ENCODE measurements around a stretch of chr22.

DNA sequence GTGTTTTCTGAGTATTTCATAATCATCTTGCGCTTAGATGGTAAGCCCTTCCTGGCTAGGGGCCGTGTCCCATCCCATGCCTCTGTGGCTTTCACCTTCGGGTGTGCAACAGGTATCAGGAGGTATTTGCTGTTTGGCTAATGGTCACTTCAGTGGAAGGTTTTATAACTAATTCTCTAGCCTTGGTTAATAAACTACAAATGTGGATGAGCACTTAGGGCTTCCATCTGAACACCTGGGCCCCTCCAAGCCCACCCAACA is 4.1 kb downstream of the UPB1 start:
- PRO-cap, 3 experiments: no peak in any of the 3 experiments
- RRBS: no CpG with 5 or more reads among the region's 3 CpGs

DNA sequence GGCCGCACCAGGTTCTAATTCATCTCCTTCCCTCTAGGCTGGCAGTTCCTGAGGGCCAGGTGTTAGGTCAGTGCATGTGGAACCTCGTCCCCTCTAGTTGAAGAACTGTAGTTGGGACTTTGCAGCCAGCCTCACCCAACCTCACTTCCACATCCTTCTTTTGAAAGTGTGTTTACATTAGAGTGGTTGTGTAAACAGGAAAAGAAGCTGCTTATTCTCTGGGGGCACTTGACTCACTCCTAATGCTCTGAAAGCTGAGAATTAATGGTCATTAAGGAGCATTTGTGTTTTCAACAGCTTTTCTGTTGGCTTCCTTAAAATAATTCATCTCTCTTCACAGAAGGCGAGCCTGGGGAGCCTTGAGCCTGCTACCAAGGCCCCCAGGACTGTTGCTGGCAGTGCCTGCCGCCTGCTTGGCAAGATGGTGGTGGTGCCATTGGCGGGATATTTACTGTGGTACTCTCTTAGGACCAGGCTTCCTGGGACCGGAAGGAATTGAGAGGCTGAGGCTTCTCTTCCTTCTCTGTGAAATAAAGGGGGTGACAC is 11.9 kb downstream of the UPB1 start:
- PRO-cap, 3 experiments: no peak in any of the 3 experiments
- RRBS: no CpG with 5 or more reads among the region's 6 CpGs

- PRO-cap, 3 experiments: no peak in any of the 3 experiments
- RRBS: no CpG with 5 or more reads among the region's 12 CpGs
Measured at GRCh38 chr22:24540443-24541671, 14.1 kb downstream of the GUCD1 start.

- PRO-cap, 3 experiments: no peak in any of the 3 experiments
- RRBS: no CpG with 5 or more reads among the region's 8 CpGs
Measured at GRCh38 chr22:24578021-24579122, 14.5 kb downstream of the LRRC75B start.

DNA sequence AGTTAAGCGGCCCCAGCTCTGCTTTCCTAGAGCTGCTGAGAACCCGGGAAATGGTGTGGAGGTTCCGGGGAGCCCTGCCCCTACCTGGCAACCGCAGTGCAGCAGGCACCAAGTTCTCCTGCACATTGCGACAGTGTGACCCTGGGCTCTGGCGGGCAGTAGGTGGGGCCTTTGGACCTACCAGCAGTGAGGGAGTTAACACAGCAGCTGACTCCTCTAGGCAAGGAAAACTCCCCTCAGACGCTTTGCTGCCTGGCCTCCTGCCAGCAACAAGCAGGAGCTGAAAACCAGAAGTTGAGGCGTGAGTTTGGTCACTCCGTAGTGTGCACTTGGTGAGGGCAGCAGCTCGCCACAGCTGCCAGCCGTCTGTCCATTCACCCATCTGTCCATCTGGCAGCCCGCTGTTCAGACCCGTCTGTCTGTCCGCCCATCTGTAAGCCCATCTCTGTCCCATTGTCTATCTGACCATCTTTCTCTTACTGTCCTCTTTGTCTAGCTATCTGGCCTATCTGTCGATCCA is 29.7 kb downstream of the GGT1 start:
- PRO-cap, 3 experiments: no peak in any of the 3 experiments
- RRBS: no CpG with 5 or more reads among the region's 15 CpGs

GRCh38 chr22:24695016-24695668 is 79.4 kb downstream of the PIWIL3 start:
- PRO-cap, 3 experiments: no peak in any of the 3 experiments
- RRBS: no CpG with 5 or more reads among the region's 14 CpGs

- PRO-cap, 3 experiments: no peak in any of the 3 experiments
- RRBS: no CpG with 5 or more reads among the region's 12 CpGs
Measured at GRCh38 chr22:24965913-24966849, 13.7 kb downstream of the KIAA1671 start.

DNA sequence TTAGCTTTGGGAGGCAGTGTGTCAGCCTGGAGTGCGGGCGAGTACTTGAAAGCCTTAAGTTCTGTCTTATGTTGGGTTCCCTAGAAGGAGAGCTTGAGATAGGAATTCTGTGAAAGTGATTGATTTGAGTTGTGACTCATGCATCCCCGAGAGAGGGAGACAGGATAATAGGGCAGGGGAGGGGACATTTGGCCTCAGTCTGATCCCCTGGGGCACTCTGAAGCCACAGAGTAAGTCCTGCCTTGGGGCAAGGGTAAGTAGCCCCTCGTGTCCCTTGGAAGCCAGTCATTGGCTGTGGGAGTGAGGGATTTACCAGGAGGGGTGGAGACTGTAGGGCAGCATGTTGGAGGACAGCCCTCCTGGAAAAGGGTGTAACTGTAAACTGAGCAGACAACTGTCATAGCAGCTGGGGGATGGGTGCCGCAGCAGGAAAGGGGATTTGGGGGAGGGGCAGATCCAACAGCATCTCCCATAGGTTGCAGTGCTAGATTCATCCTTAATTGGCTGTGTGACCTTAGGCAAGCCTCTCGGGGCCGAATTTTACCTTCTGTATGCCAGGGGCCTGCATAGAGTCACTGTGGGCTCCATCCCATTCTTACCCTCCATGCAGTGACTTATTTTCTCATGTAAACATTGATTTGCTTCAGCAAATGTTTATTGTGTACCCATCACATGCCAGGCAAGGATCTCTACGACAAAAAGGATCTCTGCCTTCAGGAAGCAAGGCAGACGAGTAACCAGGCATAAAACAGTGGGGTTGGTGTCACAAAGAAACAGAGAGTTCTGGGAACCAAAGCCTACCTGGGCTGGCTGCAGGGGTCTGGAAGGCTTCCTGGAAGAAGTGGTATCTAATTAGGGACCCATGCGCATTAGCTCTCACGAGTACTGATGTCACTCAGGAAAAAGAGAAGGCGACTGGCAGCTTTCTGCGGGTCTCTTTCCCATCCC is 44.2 kb downstream of the KIAA1671 start:
- PRO-cap, 3 experiments: no peak in any of the 3 experiments
- RRBS: no CpG with 5 or more reads among the region's 13 CpGs

DNA sequence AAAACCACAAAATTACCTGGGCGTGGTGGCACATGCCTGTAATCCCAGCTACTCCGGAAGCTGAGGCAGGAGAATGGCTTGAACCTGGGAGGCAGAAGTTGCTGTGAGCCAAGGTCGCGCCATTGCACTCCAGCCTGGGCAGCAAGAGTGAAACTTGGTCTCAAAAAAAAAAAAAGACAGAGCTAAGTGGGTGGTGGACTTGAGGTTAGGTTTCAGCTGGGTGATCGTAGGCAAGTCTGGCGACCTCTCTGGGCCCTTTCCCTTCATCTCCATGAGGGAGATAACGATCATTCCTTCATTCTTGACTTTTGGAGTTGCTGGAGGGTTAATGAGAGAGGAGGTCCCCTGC is 74.0 kb downstream of the KIAA1671 start:
- PRO-cap, 3 experiments: no peak in any of the 3 experiments
- RRBS: no CpG with 5 or more reads among the region's 7 CpGs

- PRO-cap, 3 experiments: no peak in any of the 3 experiments
- RRBS: no CpG with 5 or more reads among the region's 12 CpGs
Measured at GRCh38 chr22:25086480-25087084, 113.1 kb upstream of the CRYBB3 start.

- PRO-cap, 3 experiments: peak in 1 of 3 experiments; most common minus-strand start chr22:25096479 (in 1)
- RRBS: no CpG with 5 or more reads among the region's 9 CpGs
Measured at GRCh38 chr22:25096385-25096727, 103.3 kb upstream of the CRYBB3 start.

DNA sequence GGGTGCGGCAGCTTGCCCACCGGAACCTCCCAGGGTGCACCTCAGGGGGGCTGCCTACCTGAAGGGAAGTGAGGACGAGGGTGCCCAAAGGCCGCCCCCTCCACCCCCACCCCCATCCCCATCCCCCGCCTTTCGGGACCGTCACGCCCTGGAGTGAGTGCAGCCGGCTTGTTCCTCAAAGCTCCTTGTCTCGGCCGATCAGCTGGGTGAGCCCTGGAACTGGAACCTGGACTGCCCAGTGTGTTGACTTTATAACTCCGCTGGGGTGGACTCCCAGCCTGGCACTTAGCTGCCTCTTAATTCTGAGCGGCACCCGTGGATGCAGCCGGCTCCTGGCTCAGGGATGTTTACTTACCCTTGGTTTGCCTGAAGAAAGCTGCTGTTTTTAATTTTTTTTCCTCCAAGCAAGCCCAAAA is 88.0 kb upstream of the CRYBB3 start:
- PRO-cap, 3 experiments: peak in 3 of 3 experiments; most common plus-strand start position 178 of the sequence (in 2); most common minus-strand start position 192 of the sequence (in 3)
- RRBS: 7% methylated on average over 2 of the region's 15 CpGs

DNA sequence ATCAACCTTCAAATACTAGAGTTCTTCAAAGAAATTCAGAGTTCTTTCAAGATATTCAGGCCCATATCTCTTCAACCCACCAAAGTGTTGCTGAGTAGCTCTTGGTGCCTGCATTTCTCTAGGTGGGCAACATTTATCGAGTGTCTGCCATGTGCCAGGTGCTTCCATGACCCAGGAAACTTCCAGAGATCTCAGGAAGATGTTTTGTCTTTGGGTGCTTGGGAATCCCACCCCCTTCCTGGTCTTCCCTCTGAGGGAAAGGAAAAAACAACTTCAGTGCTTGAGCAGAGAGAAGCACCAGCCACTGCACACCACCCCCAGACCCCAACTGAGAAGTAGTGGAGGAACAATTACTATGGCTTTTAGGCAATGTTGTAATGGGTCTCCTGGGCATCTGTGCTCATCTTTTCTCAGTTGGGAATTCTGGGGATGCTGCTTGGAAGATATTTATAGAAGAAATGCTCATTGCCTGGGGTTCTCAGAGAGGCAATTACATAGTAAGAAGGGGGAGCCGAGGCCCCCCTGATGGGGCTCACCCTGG is 60.9 kb upstream of the CRYBB3 start:
- PRO-cap, 3 experiments: no peak in any of the 3 experiments
- RRBS: no CpG with 5 or more reads among the region's 2 CpGs

DNA sequence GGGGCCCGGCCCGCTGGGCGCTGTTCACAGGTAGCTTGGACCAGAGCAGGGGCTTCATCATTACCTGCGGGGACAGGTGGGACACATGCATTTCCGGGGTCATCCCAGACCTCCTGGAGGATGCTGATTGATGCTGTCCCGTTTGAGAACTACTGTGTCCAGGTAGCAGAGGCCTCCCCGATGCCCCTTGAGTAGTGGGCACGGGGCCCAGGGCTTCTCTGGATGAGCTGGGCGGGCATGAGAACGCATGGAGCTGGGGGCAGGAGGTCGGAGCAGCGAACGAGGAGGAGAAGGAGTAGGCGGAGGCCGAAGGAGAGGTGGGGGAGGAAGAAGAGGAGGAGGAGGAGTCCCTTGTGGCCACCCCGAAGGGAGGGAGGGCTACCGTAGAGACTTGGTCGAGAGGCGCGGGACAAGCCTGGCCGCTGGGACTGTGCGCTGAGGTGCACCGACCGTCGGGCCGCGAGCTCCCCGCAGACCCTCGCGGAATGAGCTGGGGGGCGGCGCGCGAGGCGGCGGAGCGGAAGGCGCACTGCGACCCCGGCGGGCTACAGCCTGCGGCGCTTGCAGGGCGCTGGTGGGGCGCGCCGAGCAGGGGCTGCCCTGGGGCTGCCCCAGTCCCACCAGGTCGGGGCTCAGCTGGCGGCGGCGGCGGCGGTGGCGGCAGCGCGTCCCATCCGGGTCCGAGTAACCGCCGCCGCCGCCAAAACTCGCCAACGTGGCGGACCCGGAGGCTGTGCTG is 63.0 kb downstream of the CRYBB2 start:
- PRO-cap, 3 experiments: peak in 1 of 3 experiments; most common plus-strand start position 637 of the sequence (in 1)
- RRBS: 3% methylated on average over 13 of the region's 66 CpGs

DNA sequence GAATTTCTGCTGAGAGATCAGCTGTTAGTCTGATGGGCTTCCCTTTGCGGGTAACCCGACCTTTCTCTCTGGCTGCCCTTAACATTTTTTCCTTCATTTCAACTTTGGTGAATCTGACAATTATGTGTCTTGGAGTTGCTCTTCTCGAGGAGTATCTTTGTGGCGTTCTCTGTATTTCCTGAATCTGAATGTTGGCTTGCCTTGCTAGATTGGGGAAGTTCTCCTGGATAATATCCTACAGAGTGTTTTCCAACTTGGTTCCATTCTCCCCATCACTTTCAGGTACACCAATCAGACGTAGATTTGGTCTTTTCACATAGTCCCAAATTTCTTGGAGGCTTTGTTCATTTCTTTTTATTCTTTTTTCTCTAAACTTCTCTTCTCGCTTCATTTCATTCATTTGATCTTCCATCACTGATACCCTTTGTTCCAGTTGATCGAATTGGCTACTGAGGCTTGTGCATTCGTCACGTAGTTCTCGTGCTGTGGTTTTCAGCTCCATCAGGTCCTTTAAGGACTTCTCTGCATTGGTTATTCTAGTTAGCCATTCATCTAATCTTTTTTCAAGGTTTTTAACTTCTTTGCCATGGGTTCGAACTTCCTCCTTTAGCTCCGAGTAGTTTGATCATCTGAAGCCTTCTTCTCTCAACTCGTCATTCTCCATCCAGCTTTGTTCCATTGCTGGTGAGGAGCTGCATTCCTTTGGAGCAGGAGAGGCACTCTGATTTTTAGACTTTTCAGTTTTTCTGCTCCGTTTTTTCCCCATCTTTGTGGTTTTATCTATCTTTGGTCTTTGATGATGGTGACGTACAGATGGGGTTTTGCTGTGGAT is 124.0 kb downstream of the CRYBB2 start:
- PRO-cap, 3 experiments: no peak in any of the 3 experiments
- RRBS: no CpG with 5 or more reads among the region's 15 CpGs

DNA sequence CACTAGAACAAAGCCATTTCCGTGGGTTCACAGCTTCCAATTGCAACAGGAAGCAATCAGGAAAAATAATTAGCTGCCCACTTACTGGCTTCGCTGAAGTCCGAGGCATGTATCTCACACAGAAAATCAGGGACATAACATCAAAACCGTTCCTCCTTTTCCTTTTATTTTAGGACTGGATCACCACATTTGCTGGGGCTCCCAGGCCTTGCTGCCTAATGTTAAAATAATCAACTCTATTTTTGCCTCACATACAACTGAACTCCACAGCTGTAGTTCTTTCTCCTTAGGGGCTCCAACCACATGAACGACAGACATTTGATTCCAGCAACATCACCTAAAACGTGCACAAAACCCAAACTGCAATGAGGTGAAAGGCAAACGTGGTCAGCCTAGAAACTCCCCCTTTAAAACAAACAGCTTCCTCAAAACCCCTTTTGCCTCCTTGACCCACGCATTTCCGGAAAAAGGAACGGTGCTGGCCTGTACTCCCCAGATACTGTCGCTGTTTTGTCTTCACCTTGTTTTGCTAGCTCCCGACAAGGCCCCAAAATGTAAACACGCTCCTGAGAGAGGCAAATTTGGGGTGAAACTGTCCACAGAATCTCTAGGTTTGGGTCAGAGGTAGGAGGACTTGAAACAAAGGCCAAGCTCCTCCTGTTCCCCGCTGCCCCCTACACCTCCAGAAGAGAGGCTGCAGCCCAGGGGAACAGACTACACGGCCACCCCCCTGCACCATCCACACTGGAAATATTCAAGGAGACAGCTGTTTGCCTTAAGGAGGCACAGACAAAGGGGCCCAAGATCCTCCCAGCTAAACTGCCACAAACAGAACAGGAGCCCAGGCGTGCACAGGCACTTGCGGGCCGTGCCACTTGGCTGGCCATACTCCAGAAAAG is 160.8 kb upstream of the GRK3 start:
- PRO-cap, 3 experiments: no peak in any of the 3 experiments
- RRBS: no CpG with 5 or more reads among the region's 18 CpGs

DNA sequence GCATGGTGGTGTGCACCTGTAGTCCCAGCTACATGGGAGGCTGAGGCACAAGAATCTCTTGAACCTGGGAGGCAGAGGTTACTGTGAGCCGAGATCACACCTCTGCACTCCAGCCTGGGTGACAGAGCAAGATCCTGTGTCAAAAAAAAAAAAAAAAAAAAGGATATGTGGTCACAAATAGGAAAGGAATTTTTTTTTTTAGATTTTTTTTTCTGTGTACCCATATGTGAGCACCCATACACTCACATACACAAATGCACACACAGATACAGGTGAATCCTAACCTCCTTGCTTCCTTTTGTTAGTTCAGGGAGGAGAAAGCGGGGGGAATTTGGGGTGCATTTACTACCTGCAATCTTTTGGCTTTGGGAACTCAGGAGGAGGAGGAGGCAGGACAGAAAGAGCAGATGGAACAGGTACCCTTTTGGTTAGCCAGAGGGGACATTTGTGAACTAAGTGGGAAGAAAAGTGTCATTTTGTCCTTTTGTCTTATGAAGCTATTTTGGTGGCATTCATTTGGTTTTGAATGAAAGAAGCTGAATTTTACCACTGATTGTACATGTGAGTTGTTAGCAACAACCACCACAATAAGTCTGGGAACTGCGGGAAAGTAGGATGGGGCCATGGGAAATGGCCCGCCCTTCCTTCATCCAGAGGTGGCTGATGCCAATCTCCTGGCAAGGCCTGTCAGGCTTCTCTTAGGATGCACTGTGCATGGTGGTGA is 92.9 kb upstream of the GRK3 start:
- PRO-cap, 3 experiments: no peak in any of the 3 experiments
- RRBS: no CpG with 5 or more reads among the region's 4 CpGs

DNA sequence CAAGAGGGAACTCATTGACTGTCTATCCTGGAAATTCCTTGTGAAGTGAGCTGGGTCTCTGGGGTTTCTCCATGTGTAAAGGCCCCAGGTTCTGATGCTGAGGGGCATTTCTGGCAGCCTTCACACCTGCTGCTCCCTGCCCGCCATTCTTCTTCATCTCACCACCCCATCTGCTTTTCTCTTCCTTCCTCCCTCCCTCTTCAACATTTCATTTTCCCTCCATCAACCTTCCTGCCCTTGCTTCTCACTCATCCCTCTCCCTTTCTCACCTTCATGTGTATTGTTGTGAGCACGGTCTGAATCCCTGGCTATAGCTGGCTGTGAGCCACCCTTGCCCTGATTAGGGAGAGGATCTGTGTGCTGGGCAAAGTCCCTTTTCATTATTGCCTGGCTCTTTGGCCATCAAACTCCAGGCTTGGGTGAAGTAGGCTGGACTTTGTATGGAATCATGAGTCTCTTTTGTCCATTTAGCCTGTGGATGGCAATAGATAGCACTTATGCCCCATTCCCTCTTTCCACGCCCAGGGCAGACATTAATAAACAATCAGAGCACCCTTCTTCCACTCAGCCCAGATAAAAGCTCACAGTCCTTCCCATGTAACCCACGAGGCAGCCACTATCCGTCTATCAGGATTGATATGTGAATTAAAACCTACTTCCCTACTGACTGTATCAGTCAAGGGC is 6.7 kb downstream of the MYO18B start:
- PRO-cap, 3 experiments: no peak in any of the 3 experiments
- RRBS: no CpG with 5 or more reads among the region's 5 CpGs

GRCh38 chr22:25753010-25753813 is 11.2 kb downstream of the MYO18B start:
- PRO-cap, 3 experiments: no peak in any of the 3 experiments
- RRBS: no CpG with 5 or more reads among the region's 46 CpGs

- PRO-cap, 3 experiments: no peak in any of the 3 experiments
- RRBS: no CpG with 5 or more reads among the region's 16 CpGs
Measured at GRCh38 chr22:26428354-26428740, 713 bp upstream of the ASPHD2 start.